Caco-2 (cell line): ENCODE results near the gene OR2M2.

GRCh38 chr1:247855241-247855637, 1.7 kb upstream of the TRIM58 start:
- PRO-cap, result no peak
- RRBS, result no CpG with 5 or more reads among the region's 7 CpGs

GRCh38 chr1:248174549-248175105, at the start of gene OR2M2:
OR2M2 (plus strand) TSS chr1:248174821.
- PRO-cap, result no peak
- RRBS, result no CpG with 5 or more reads among the region's 3 CpGs

DNA sequence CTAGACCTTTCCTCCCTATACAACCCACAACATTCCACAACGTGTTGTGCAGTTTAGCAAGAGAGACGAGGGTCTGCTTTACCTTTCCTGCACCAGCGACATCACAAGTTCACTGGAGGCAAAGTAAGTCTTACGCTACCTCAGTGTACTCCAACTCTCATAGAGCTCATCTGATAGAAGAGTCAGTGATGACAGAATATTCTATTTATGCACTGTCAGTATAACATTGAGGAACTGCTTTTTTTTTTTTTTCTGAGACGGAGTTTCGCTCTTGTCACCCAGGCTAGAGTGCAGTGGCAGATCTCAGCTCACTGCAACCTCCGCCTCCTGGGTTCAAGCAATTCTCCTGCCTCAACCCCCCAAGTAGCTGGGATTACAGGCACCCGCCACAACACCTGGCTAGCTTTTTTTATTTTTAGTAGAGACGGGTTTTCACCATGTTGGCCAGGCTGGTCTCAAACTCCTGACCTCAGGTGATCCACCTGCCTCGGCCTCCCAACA, 3.2 kb downstream of the SH3BP5L start:
- PRO-cap, result no peak
- RRBS, result no CpG with 5 or more reads among the region's 10 CpGs

- PRO-cap, result no peak
- RRBS, result no CpG with 5 or more reads among the region's 6 CpGs
Observed at GRCh38 chr1:248825227-248825417, 593 bp downstream of the SH3BP5L start.

GRCh38 chr1:248913974-248914339, 7.9 kb downstream of the PGBD2 start:
- PRO-cap, result no peak
- RRBS, result no CpG with 5 or more reads among the region's 2 CpGs